SK-N-SH (cell line): ENCODE data around the gene PANK2.

DNA sequence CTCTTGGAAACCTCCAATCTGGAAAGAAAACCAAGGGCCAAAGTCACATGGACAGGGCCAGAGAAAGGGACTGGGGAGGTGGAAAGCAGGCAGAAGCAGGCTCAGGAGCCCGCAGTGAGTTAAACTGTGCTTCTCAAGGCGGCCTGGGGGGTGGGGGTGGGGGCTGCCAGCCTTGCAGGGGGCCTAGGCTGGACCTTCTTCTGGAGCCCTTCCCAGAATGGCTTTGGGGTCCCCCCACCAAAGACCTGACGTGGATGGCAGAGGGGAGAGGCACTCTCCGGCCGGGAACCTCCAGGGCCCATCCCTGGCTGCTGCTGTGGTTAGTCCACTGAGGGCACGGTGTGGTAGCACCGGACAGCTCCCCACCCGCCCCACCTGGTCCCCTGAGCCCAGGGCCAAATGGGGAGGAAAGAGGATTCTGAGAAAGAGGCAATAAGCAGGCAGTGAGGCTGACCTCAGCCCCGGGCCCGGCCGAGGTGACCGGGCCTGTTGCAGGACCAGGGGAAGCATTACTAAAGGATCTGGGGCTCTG is 2.4 kb downstream of the CENPB start:
- RRBS = 94% methylated on average over 5 of the region's 12 CpGs
CAGE:
- cytosol, long polyA plus RNA = no peak
- long polyA plus RNA = no peak
- nucleus, long polyA plus RNA = no peak

- RRBS = no CpG with 5 or more reads among the region's 38 CpGs
CAGE:
- cytosol, long polyA plus RNA = no peak
- long polyA plus RNA = no peak
- nucleus, long polyA plus RNA = no peak
These were observed 584 bp upstream of the CDC25B start for GRCh38 chr20:3795441-3796011.

DNA sequence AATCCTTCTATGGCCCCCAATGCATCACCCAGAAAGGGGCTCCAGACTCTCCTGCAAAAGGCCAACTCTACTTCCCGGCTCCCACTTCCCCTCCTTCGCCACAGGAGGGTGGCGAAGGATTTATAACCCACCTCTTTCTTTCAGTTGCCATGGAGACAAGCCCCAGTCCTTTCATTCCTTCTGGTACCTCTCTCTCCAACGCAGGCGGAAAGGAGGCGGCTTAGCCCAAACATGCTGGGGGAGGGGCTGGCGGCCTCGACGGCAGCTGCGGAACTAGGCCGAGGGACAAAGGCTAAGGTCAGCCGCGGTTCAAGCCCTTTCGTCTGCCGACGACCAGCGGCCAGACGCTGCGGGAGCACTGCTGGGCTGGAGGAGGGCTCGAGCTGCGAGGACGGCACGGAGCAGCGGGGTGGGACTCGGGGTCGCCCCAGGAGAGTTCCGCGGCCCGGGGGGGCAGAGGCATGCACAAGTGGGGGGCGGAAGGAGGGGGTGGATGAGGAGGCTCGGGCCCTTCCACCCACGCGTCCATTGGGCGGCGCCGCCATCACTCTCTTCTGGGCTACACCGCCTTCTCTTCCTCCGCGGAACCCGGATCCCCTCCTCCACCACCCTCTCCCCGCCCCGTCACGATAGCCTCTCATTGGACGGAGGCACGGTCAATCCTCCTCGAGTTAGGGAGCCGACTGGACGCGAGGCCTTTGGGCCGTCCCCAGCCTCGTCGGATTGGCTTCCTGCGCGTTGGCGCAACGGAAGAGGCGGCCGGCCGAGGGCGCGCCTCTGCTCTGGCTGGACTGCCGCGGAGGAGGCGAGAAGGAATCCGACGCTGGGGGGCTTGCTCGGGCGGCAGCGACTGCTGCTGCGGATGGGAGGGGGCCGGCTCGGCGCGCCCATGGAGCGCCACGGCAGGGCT is at the start of gene PANK2:
Gene PANK2 (plus strand): TSS at position 780 of the 910 bp plus-strand sequence.
- RRBS = 1% methylated on average over 10 of the region's 76 CpGs
CAGE:
- cytosol, long polyA plus RNA = no peak
- long polyA plus RNA = no peak
- nucleus, long polyA plus RNA = start-site peak on the plus strand centred at position 765 of the sequence, 88 bp wide, 175 and 92 reads in 2 replicates

- RRBS = no CpG with 5 or more reads among the region's 4 CpGs
CAGE:
- cytosol, long polyA plus RNA = no peak
- long polyA plus RNA = no peak
- nucleus, long polyA plus RNA = no peak
These were observed 6.2 kb downstream of the PANK2 start for GRCh38 chr20:3895412-3895704.

- RRBS = no CpG with 5 or more reads among the region's 10 CpGs
CAGE:
- cytosol, long polyA plus RNA = no peak
- long polyA plus RNA = no peak
- nucleus, long polyA plus RNA = no peak
These were observed 43.5 kb downstream of the PANK2 start for GRCh38 chr20:3932570-3933259.

- RRBS = no CpG with 5 or more reads among the region's 9 CpGs
CAGE:
- cytosol, long polyA plus RNA = no peak
- long polyA plus RNA = no peak
- nucleus, long polyA plus RNA = no peak
These were observed 35.2 kb downstream of the RNF24 start for GRCh38 chr20:3980034-3980589.

GRCh38 chr20:4040355-4040817 is 25.0 kb upstream of the RNF24 start:
- RRBS = no CpG with 5 or more reads among the region's 1 CpG
CAGE:
- cytosol, long polyA plus RNA = no peak
- long polyA plus RNA = no peak
- nucleus, long polyA plus RNA = no peak

DNA sequence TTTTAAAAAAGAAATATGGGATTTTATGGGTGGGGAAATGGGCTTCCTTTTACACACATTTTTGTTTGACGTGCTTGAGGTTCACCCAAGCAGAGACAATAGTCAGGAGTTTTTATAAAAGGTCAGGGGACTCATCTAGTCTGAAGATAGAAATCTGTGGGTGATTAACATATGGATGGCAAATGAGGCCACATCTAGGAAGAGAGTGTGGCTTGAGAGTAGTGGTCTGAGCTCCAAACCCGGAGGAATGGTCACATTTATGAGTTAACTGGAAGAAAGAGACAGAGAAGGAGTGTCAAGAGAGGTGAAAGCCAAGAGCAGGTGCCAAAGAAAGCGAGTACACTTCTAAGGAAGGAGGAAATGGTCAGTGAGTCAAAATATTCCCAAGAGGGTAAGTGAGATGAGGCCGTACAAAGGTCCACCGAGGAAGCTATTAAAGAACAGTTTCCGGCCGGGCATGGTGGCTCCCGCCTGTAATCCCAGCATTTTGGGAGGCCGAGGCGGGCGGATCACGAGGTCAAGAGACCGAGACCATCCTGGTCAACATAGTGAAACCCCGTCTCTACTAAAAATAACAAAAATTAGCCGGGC is 28.8 kb upstream of the SMOX start:
- RRBS = no CpG with 5 or more reads among the region's 15 CpGs
CAGE:
- cytosol, long polyA plus RNA = no peak
- long polyA plus RNA = no peak
- nucleus, long polyA plus RNA = no peak

GRCh38 chr20:4150134-4150544 is 1.5 kb downstream of the SMOX start:
- RRBS = no CpG with 5 or more reads among the region's 7 CpGs
CAGE:
- cytosol, long polyA plus RNA = no peak
- long polyA plus RNA = no peak
- nucleus, long polyA plus RNA = no peak

DNA sequence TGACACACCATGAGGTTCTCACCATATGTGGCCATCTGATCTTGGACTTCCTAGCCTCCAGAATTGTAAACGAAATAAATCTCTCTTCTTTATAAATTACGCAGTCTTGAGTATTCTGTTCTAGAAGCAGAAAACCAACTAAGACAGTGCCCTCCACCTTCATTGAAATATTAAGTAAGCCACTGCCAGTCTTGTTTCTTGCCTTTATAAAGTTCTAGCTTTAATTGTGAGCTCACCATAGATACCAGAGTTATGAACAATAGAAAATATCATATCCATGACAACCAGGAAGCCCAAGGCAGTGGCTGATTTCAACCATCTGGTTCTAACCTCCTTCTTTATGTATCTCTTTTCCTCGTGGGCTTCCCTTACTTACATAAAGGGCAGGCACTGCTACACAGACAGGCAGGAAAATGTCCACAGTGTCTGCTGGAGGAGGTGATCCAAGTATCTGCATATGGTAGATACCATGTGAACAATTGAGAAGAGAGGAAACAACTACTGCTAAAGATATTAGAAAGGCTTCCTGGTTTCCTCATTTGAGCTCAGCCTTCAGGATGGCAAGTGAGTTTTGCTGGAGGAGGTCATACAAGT is 29.8 kb upstream of the PRNP start:
- RRBS = no CpG with 5 or more reads among the region's 3 CpGs
CAGE:
- cytosol, long polyA plus RNA = no peak
- long polyA plus RNA = no peak
- nucleus, long polyA plus RNA = no peak

DNA sequence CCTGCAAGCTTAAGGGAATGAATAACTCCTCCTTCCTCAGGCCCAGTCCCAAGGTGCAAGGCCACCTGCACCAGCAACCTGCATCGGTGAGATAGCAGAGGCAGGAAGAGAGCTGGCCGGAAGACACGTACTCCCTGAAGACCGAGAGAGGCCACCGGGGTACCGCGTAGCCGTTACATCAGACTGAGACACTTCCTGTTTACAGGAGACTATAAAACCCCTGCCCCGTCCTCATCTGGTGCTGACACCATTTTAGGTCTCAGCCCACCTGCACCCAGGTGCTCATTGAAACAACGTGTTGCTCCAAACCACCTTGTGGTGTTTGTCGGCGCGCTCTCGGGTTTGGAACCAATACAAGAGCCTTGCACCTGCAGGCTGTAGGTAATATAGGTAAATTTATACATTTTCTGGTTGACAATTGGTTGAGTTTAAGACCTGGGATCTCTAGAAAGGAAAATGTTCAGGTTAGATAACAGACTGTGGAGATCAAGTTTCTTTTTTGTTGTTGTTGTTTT is 25.0 kb upstream of the PRNP start:
- RRBS = no CpG with 5 or more reads among the region's 14 CpGs
CAGE:
- cytosol, long polyA plus RNA = no peak
- long polyA plus RNA = no peak
- nucleus, long polyA plus RNA = no peak

GRCh38 chr20:4702290-4703316 is 16.3 kb downstream of the PRNP start:
- RRBS = no CpG with 5 or more reads among the region's 11 CpGs
CAGE:
- cytosol, long polyA plus RNA = no peak
- long polyA plus RNA = no peak
- nucleus, long polyA plus RNA = no peak

- RRBS = no CpG with 5 or more reads among the region's 13 CpGs
CAGE:
- cytosol, long polyA plus RNA = no peak
- long polyA plus RNA = no peak
- nucleus, long polyA plus RNA = no peak
These were observed 11.9 kb downstream of the RASSF2 start for GRCh38 chr20:4811216-4812266.

DNA sequence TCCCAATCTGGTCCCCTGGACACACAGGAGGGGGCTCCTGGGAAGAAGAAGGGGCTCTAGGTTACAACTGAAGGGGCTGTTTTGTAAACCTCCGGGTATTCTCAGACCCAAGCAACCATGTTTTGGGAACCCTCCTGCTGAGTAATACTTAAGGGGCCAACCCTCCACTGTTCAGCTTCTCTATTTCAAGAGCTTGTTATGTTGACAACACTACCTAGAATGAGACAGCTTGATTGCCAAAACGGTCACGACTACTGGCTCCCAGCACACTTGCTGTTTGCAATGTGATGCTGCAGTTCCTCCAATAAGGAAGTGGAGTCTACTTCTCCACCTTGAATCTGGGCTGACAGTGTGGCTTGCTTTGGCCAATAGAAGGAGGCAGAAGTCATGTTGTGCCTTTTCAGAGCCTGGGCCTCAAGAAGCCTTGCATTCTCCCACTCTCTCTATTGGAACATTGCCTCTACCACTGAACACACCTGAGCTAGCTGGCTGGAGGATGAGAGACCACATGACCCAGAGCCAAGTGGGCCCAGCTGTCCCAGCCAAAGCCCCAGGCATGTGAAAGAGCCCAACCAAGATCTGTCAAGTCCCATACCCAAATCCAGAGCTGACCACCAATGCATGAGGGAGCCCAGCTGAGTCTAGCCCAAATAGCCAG is 6.2 kb upstream of the RASSF2 start:
- RRBS = no CpG with 5 or more reads among the region's 3 CpGs
CAGE:
- cytosol, long polyA plus RNA = no peak
- long polyA plus RNA = no peak
- nucleus, long polyA plus RNA = no peak

- RRBS = no CpG with 5 or more reads among the region's 3 CpGs
CAGE:
- cytosol, long polyA plus RNA = no peak
- long polyA plus RNA = no peak
- nucleus, long polyA plus RNA = no peak
These were observed 78.5 kb upstream of the RASSF2 start for GRCh38 chr20:4901738-4902545.

DNA sequence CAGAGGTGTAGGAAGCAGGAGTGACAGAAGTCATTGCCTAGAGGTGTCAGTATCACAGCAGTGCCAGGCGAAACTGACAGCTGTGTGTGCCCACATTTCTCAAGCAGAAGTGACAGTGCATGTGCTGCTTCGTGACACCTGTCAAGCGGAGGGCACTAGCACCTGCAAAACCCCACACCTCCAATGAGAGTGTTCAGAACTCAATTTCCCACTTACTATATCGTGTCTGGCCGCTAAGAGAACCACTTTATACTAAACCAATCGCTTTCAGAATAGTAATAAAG is 82.8 kb downstream of the SLC23A2 start:
- RRBS = no CpG with 5 or more reads among the region's 6 CpGs
CAGE:
- cytosol, long polyA plus RNA = no peak
- long polyA plus RNA = no peak
- nucleus, long polyA plus RNA = no peak

GRCh38 chr20:4978177-4978909 is 23.0 kb downstream of the SLC23A2 start:
- RRBS = no CpG with 5 or more reads among the region's 7 CpGs
CAGE:
- cytosol, long polyA plus RNA = no peak
- long polyA plus RNA = no peak
- nucleus, long polyA plus RNA = no peak

DNA sequence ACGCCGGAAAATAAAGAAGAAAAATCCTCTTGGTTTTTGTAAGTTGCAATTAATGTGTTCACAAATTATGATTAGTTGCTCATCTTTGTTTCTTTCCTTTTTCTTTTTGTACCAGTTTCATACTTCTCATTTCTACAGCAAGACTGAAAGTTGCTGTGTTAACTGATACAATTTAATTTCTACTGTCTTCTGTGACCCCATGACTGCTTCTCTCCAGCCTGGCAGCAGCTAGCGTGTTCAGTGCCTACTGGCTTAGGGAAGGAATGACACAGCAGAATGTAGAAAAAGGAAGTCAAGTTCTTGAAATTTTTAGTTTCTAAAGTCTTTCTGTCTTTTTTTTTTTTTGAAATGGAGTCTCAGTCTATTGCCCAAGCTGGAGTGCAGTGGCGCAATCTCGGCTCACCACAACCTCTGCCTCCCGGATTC is 32.6 kb downstream of the TMEM230 start:
- RRBS = no CpG with 5 or more reads among the region's 6 CpGs
CAGE:
- cytosol, long polyA plus RNA = no peak
- long polyA plus RNA = no peak
- nucleus, long polyA plus RNA = no peak

DNA sequence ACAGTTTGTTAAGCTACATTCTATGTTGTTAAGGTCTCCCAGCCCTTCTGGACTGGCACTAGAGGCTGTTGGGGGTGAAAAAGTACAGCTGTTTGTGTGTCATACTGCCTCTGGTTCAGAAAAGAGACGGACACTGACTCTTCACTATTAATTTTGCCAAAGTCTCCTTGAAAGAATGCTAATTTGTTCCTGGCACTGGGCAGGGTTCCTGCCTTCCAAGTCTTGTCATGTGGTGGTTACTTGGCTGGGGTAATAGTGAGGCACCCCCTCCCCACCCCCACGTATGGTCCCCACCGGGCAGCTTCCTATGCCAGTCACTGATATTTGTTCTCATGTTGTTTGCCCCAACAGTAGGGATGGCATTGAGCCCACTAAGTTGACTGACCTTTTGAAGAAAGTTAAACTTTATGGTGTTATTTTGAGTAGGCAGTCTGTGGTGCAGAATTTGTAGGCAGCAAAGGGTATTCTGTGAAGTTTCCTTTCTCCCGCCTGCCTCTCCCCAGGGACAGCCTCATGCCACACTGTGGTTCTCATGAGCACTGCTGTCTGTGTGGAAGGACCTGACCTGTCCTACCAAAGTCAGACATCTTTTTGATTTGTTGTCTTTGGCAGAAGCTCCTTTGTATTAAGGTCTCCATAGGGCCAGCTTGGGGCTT is 8.7 kb downstream of the CDS2 start:
- RRBS = no CpG with 5 or more reads among the region's 4 CpGs
CAGE:
- cytosol, long polyA plus RNA = no peak
- long polyA plus RNA = no peak
- nucleus, long polyA plus RNA = no peak

- RRBS = no CpG with 5 or more reads among the region's 5 CpGs
CAGE:
- cytosol, long polyA plus RNA = no peak
- long polyA plus RNA = no peak
- nucleus, long polyA plus RNA = no peak
These were observed 30.2 kb downstream of the CDS2 start for GRCh38 chr20:5156893-5157513.